HT-29 (cell line): ENCODE results near the genes CHIC1 and TENT5D.

DNA sequence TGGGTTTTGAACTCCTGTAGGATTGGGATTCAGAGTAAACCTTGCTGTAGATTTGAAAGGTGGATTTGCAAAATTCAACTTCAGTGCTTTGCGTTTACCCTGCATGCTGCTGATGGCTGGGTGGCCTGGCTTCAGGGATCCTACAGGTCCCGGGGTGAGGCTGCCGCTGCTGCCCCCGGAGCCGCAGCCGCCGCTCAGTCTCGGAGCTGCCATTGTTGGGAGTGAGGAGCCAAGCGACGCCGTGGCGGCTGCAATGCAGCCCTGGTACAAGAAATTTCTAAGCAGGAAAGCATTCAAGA, 37.1 kb upstream of the CHIC1 start:
- RAMPAGE, long total RNA, result no peak

DNA sequence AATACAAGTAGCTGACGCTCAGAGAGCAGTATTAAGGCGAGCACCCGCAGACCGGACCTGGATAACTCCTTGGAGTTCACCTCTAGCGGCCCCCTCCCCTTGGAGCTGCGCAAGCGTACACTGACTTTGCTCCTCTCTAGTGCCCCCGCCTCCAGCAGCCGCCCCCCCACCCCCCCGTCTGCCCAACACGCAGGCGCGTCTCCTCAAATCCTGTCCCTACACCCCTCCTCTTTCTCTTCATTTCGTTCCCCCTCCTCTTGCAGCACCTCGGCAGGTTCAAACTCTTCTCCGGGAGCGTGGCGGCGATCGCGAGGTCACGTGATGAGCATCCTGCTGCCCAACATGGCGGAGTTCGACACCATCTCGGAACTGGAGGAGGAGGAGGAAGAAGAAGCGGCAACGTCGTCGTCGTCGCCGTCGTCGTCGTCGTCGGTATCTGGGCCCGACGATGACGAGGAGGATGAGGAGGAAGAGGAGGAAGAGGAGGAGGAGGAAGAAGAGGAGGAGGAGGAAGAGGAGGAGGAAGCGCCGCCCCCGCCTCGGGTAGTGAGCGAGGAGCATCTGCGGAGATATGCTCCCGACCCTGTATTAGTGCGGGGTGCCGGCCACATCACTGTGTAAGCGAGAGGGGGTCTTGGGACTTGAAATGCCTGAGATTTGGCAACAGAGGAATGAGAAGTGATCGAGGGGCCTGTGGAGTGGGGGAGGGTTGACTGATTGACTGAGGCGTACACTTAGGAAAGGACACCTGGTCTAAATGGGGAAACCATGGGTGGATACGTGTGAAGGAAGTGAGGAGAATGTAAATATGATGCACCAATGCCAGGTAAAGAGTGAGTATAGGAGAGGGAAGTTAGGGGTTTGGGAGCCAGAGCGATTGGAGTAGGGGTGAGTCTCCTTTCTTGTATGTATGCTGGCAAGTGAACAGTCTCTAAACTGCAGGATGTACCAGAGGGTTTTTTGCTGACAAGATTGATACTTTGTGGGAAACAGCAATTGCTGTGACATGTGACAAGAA, at the start of gene CHIC1:
Gene CHIC1 (plus strand): TSS at position 234 of the 1,018 bp plus-strand sequence.
- RAMPAGE, long total RNA, result no peak

- RAMPAGE, long total RNA, result no peak
Observed at GRCh38 chrX:73563982-73564473, 1.0 kb downstream of the CHIC1 start.

GRCh38 chrX:73826447-73826960, 263.5 kb downstream of the CHIC1 start:
- RAMPAGE, long total RNA, result no peak

DNA sequence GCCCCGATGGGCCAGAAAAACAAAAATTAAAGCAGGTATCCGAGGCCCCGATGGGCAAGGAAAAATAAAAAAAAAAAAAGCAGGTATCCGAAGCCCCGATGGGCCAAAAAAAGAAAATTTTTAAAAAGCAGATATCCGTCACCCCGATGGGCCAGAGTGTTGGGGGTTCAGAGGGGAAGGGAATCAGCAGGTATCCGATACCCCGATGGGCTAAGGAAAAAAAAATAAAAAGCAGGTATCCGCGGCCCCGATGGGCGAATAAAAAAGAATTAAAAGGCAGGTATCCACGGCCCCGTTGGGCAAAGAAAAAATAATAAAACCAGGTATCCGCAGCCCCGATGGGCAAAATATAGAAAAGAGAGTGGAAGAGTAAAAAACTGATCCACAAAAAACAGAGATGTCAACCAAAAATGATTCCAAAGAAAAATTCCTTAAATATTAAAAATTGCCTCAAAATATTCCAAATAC, 289.1 kb downstream of the CHIC1 start:
- RAMPAGE, long total RNA, result no peak

- RAMPAGE, long total RNA, result no peak
Observed at GRCh38 chrX:74238605-74239784, 65.0 kb upstream of the ZCCHC13 start.

GRCh38 chrX:74248899-74249521, 55.0 kb upstream of the ZCCHC13 start:
- RAMPAGE, long total RNA, result no peak

- RAMPAGE, long total RNA, result no peak
Observed at GRCh38 chrX:74743244-74744085, 129.0 kb upstream of the RLIM start.

DNA sequence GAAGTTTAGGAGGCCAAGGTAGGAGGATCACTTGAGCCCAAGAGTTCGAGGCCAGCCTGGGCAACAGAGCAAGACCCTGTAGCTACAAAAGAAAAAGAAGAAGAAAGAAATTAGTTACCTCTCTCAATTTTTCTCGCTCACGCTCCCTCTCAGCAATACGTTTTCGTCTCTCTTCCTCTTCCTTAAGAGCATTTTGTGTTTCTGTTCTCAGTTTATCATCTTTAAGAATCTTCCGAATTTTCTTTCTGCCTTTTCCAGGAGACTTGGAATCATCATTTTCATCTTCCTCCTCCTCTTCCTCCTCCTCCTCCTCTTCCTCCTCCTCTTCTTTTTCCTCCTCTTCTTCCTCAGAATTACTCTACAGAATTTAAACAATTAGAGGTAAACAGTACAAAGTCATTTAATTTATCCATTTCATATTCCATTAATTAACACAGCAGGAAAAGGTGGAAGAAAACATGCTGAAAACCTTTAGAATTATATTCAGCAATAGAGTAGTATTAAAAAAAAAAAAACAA, 134.0 kb downstream of the ATRX start:
- RAMPAGE, long total RNA, result no peak

GRCh38 chrX:77681910-77682827, 103.8 kb downstream of the ATRX start:
- RAMPAGE, long total RNA, result no peak

DNA sequence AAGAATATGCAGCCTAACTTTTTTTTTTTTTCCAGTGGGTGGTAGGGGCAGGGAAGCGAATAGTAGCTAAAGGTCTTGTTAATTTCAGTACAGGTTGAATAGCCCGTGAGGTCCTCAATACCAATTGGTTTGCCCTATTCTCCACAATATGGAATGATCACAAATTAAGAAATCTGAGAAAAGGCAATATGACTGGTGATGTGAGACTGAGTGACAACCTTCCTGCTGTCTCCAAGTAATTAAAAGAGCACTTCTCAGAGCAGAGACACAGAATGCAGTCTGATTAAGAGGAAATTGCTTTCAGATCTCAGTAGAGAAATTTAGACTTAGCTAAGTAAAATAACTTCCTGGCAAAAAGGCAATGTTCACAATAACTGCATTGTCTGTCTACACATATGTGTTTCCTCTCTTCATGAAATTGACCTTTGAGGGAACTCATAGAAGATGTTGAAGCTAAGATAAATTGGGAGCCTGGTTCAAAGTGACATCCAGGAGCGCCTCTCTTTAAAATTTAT, 23.0 kb downstream of the GPR174 start:
- RAMPAGE, long total RNA, result no peak

DNA sequence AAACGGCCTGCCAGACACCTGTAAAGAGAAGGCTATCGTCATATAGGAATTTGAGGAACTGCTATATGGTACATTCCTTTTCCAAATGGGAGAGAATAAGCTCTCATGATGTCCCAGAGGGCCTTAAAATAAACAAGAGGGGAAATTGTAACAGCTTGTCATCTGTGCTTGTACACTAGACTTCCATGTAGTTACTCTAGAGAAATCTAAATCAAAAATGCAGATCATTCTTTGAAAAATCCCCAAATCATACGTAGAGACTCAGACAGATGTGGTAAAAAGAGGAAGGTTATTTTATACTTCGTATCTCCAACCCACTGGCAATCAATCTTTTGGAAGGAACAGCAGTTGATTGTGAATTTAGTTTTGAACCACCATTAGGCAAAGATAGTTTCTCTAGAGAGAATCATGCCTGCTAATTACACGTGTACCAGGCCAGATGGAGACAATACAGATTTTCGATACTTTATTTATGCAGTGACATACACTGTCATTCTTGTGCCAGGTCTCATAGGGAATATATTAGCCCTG, 26.2 kb downstream of the GPR174 start:
- RAMPAGE, long total RNA, result no peak

DNA sequence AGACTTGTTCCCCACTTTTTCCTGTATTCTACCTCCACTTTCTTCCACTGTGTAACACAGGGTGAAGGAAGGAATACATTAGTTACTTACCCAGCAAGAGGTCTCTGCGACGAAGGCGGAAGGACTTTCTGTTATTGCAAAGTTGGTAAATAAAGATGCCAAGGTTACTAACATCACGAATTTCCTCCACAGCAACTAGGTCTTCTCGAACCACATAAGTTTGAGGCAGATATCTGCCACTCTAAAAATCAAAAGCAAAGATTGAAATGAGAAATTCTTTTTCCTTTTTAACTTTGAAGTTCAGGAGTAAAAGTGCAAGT, 5.9 kb downstream of the ITM2A start:
- RAMPAGE, long total RNA, result no peak

DNA sequence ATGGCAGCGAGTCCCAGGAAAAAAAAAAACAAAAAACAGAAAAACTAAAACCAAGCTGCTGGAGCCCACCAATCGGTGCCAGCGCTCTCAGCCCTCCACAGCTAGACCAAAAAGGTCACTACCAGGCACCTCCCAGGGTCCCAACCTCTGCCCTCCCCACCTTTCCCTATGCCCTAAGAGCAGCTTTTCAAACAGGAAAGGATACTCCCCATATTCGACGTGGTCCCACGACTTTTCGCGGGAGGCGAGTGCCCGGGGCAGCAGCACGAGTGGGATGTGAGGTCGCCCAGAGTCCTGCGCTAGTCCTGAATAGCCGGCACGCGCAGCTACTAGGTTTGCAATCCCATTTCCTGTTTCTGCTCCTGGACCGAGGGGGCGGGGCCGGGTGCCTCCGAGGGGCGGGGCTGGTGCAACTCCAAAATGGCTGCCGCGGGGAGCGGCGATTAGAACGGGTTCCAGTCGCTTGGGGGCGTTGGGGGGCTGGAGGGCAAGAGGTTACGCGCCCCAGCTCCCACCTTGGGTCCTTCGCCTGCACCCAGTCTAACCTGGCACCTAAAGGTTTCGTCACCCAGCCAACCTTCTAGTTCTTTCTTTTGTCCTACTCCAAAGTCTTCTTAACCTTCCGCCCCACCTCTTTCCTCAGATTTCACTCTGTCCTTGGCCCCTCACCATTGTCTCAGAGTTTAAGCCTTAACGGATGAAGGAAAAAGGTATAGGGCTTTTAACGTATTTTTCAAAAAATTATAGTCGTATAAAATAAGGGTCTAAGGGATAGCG, 85.1 kb upstream of the TENT5D start:
- RAMPAGE, long total RNA, result no peak

- RAMPAGE, long total RNA, result no peak
Observed at GRCh38 chrX:80420282-80420510, at the start of gene TENT5D. TENT5D (plus strand) TSS chrX:80420447.

GRCh38 chrX:81258964-81259470, 57.1 kb downstream of the SH3BGRL start:
- RAMPAGE, long total RNA, result no peak

GRCh38 chrX:82756383-82756716, 751.7 kb upstream of the POU3F4 start:
- RAMPAGE, long total RNA, result no peak

DNA sequence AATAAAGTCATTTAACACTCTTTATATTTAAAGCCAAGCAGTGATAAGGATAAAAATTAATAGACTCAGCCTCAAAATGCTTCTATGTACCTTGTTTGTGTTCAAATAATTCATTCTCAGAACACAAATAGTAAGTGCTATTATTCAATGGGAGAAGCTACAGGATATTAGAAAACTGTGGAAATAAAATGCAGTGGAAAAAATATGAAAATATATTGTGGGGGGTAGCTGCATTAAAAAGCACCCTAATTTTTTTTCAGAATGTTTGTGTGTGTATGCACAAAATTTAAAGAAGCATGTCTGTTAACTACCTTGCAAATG, 11.5 kb upstream of the POU3F4 start:
- RAMPAGE, long total RNA, result no peak

DNA sequence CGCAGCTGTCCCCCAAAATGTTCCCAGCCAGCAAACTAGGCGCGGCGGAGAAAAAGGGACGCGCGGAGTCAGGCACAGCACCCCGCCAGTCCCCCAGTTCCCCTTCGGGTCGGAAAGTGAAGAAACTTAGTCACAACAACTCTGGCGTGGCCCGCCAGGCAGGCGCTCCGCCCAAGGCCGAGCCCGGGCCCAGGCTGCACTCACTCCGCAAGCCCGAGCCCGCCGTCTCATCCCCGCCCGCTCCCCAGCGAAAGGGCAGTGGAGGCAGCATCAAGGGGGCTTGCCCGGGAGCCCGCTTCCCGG, 623 bp downstream of the RPS6KA6 start:
- RAMPAGE, long total RNA, result no peak

GRCh38 chrX:84740125-84740405, 237.8 kb upstream of the HDX start:
- RAMPAGE, long total RNA, result no peak